Jejunum (tissue), 1 donor: Measurements from ENCODE around the genes PFN1 and C1QBP.

- PRO-cap: no peak
Observed at GRCh38 chr17:4598994-4599662, 14.8 kb downstream of the SMTNL2 start.

DNA sequence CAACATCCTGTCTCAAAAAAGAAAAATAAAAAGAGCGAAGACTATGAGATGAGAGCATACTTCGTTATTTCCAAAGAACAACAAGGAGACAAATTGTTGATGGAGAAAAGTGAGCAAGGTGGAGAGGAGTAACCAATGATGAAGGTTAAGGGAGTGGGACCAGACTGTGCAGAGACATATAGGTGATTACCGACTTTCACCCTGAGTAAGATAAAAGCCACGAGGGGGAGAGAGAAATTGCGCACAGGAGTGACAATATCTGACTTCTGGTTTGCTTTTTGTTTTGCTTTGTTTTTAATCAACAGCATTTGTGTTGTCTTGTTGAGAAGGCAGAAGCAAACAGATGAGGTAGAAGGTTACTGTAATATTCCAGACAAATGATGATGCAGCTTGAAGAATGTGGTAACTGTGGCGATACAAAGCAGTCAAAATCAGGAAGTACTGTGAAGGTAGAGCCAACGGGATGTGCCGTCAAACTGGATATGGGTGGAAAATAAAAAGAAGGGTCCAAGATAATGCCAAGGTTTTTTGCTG, 7.6 kb downstream of the PELP1 start:
- PRO-cap: no peak

DNA sequence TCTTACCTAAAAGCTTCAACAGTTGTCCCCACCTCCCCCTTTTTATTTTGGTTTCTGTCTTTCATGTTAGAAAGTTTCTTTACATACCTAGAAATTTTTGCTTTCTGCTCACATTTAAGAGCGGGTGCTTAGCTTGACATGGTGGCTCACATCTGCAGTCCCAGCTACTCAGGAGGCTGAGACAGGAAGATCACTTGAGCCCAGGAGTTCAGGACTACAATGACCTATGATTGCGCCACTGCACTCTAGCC, 3.3 kb upstream of the MED11 start:
- PRO-cap: bidirectional peak, plus-strand start outside the sequence, minus-strand start at position 140 of the sequence

DNA sequence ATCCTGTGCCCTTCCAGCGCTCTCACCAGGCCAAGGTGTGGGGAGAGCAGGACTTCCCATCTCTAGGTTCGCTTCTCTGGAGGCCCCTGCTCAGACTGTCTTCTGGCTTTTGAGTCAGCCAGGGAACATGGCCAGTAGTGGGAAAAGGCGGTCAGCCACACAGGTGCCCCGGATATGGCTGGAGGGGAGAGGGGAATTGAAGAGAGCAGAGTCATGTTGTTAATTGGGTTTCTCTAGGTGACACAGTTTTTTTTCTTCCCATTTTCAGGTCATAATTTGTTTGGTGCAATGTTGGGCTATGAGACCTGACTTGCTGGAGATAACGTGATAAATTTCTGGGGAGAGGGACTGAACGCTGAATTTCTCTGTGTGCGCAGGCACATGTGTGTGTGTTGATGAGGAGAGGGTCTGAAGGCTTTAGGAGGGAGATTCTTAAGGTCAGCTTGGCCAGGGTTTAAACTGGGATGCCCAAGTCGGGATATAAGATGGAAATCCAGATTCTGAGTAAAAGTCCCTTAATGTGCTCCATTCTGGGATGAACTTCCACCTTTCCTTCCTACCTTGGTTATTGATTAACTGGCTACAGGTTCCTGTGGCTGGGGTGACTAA, 1.7 kb downstream of the MINK1 start:
- PRO-cap: no peak

DNA sequence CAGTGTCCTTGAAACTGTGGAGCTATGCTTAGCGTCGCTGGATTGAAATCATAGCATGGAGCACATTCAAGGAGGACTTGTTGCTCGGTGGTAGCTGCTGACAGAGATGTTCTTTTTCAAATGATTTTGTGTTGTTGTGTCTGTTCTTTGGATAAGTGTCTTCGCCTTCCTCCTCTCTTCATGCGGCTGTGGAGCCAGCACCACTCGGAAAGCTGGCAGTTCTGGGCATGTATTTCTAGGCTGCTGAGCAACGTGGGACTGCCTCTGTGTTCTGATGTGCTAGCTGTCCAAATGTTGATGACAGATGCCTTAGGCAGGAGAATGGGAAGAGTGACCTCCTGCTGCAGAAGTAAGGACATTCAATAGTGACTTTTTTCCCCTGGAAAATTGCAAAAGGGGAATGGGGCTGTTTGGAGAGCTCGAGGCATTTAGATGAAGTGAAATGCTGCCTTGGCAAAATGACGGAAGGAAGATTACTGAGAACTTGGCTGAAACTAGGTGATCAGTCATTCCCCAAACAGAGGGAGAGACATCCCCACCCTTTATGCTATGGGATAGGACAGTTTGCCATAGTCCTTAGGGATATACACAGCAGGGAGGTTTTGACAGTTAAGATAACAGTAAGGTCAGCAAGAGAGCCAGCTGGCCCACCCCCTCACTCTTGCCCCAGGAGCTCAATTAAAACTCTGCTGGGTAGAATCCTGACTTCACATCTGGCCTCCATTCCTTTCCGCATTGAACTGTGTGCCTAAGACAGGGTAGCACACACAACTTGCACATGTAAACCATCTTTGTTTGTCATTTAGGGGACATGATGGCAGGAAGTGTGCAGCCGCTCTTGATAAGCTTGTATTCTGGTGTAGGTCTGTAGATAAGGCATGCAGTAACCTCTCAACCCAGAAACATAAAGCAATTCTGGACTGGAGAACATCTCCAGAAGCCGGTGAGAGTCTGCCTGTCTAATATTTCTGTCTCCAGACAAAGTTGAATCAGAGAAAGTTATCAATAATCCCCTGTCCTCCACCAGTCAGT, 4.9 kb downstream of the MINK1 start:
- PRO-cap: no peak

- PRO-cap: no peak
Observed at GRCh38 chr17:4854185-4854860, 21.2 kb downstream of the MINK1 start.

GRCh38 chr17:4942568-4943722, 2.9 kb downstream of the RNF167 start:
- PRO-cap: no peak

DNA sequence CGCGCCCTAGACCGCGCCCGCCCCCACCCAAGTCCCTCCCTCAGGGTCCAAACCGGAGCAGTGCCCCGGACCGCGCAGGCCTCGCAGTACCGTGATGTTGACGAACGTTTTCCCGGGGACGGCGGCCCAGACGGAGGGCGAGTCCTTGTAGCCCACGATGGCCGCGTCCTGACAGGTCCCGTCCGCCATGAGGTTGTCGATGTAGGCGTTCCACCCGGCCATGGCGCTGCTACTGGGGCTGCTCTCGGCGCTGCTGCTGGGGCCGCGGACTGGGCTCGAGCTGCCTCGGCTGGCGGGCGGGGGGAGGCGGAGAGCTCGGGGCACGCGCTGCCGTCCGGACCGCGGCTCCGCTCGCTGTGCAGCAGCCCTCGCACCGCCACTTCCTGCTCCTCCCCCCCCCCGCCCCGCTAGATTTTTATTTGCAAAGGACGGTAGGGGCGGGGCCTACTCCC, at the start of gene PFN1:
Gene PFN1, minus strand, starts transcription at position 358 of the 452 bp plus-strand sequence.
- PRO-cap: bidirectional peak, plus-strand start outside the sequence, minus-strand start at position 358 of the sequence

- PRO-cap: bidirectional peak, plus-strand start at chr17:4950153, minus-strand start at chr17:4949862; bidirectional peak, plus-strand start at chr17:4950489, minus-strand start at chr17:4950480
Observed at GRCh38 chr17:4949993-4950891, 677 bp upstream of the ENO3 start.

GRCh38 chr17:5110741-5111263, 876 bp downstream of the ZNF232 start:
- PRO-cap: no peak

DNA sequence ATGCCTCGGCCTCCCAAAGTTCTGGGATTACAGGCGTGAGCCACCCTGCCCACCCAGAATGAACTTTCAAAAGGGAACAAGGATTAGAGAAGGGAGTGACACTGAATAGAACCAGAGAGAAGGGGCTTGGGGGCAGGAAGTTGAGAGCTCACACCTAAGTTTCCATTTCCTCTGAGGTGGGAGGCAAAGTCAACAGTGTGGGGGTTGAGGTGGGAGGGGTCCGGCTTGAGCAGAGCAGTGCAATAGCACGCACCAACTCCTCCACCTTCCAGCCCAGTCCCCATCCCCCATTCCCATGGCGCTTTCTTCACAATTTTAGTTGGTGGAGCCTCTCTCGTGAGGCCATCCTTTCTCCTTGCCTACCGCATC, 7.2 kb downstream of the SCIMP start:
- PRO-cap: no peak

DNA sequence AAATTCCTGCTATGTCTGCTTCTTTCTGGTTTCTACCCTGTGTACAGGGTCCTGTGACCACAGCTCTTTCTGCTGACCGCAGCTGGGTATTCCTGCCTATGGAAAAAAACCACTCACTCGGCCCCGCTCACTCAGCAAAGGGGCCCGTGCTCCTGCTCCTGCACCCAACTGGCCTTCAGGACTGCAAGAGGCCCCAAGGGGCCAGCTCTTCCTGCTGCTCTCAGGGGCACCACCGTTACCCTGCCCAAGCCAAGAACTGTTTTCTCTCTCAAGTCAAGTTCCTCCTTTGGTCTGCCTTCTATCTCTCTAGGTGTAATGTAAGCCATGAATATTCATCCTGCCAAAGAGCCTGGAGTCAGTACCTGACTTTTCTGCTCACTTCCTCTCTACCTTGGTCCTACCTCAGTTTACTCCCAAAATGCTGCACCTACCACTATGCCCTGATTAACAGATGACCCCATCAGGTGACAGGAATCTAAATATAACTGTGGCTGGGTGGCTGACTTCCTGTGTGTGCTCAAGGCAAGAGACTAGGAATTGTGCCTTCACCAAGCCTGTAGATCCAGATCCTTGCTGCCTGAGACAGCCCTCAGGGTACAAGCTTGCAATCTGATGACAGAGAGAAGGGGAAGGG, 20.3 kb upstream of the SCIMP start:
- PRO-cap: no peak

- PRO-cap: no peak
Observed at GRCh38 chr17:5385513-5386073, 33.9 kb downstream of the NUP88 start.

DNA sequence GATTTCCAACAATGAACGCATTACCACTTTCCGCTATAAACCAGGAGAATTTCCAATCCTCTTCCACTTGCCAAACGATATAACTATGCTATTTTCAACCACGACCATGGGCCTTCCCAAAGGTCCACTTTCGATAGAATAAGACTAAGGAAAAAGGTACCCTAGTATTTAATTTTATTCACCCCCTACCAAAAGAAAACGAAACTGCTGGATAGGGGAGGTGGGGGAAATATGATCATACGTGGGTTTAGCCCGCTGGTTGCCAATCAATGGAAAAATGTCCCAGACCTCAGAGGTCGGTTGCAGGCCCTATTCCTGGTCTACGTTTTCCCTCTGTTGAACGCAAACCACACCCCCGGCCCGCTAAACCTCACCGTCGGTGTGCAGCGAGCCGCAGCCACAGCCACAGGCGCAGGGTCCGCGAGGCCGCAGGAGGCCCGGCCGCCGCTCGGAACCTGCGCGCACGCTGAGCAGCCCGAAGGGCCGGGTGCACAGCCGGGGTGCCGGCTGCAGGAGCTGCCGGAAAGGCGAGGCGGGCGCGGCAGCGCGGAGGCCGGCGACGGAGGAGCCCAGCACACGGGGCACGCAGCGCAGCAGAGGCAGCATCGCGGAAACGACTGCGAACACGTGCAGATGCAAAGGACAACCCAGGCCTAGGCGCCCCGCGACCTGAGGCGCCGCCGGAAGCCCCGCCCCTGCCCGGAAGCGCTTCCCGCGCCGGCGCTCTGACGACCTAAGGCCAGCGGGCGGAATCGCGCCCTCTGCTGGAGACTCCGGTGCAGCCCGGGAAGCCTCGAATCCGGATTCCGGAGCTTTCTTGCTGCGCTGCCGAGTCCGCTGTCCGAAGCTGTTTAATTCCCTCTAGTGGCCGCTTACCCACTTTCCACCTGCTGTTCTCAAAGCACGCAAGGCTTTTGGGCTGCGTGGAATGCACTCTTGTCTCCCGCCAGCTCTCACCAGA, at the start of gene C1QBP:
Gene C1QBP, minus strand, starts transcription at position 688 of the 961 bp plus-strand sequence.
- PRO-cap: bidirectional peak, plus-strand start at position 776 of the sequence, minus-strand start at position 697 of the sequence

DNA sequence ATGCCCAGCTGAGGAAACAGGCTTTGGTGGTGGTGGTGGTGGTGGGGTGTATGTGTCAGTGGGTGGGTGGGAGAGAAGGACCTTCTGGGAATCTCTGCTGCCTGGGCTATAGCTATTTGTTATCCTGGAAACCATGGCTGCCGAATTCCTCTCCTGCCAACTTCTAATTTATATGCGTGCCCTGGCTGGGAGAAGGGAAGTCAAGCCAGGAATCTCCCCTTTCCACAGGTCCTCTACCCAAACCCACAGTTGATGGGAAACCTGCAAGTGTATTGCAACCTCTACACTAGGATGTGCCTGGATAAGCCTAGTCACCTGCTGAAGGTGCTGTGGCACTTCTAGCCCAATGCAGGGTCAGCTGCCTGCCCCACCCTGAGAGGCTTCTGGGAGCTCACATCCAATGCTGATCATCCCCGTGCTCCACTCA, 4.1 kb upstream of the ENSG00000286190 start:
- PRO-cap: no peak

DNA sequence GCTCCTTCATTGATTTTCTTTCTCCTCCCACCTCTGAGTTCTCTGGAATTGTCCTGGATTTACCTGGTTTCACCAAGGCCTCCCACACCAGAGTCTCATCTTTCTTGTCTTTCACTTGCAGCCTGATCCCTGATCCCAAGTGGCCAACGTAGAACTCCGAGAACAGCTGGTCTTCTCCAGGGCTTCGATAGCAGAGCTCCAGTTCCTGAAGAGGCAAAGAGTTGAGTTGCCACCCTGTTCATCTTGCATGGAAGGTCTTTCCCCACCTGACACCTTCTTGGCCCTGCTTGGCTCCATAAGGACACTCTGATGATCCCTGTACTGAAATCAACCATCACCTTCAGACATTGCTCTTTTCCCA, 16.9 kb upstream of the ENSG00000286190 start:
- PRO-cap: no peak

DNA sequence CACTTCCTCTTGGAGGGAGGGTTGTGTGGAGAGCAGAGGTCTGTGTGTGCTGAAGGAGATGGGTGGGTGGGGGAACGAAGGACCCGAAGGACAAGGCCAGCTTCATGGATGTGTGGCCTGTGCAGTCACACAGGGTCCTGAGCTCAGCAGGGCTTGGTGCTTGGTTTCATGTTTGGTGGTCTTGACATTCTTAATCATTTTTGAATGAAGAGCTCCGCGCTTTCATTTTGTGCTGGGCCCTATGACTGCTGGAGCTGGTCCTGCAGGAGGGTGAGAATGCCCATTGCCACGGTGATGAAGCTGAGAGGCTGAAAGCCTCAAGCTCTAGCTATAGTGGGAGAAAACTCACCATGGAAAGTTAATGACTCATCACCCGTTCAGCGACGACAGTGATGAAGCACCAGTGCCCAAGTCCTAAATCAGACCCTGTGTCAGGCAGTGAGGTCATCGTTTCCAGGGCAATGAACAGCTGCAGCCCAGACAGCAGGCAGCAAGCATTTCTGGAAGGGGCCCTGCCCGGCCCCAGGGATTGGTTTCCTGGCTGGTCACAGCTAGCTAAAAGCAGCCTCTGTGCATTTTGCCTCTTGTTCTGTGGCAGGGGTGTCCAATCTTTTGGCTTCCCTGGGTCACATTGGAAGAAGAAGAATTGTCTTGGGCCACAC, 25.9 kb upstream of the ENSG00000286190 start:
- PRO-cap: no peak

GRCh38 chr17:5832632-5833460, 237.3 kb upstream of the WSCD1 start:
- PRO-cap: no peak

DNA sequence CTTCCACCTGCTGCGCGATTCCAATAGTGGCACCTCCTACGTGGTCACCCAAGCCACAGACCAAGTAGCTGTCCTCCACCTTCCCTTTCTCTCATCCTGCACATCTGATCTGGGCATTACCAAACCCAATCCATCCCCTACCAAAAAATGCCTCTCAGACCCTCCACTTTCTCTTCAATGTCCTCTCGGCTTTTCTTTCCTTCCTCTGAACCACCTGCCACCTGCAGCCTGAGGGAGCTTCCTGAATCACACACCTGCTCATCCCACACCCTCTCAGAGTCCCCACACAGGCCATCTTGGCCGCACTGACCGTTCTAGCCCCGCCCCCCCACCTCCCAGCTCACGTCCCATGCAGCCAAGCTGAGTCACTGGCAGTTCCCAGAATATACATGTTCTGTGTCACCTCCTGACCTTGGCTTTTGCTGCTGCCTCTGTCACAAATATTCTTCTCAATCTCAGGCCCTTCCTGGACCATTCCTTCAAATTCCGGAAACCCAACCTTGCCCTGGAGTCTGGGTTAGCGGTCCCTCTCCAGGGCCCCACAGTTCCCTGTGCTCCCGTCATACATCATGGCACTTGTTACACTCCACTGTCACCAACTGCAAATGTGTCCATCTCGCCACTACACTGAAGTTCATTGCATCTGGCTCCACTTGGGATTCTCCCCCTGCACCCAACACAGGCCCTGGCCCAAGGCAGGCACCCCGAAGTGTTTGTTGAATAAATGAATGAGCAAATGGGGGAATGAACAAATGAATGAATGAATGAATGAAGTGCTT, 12.7 kb downstream of the PIMREG start:
- PRO-cap: no peak

DNA sequence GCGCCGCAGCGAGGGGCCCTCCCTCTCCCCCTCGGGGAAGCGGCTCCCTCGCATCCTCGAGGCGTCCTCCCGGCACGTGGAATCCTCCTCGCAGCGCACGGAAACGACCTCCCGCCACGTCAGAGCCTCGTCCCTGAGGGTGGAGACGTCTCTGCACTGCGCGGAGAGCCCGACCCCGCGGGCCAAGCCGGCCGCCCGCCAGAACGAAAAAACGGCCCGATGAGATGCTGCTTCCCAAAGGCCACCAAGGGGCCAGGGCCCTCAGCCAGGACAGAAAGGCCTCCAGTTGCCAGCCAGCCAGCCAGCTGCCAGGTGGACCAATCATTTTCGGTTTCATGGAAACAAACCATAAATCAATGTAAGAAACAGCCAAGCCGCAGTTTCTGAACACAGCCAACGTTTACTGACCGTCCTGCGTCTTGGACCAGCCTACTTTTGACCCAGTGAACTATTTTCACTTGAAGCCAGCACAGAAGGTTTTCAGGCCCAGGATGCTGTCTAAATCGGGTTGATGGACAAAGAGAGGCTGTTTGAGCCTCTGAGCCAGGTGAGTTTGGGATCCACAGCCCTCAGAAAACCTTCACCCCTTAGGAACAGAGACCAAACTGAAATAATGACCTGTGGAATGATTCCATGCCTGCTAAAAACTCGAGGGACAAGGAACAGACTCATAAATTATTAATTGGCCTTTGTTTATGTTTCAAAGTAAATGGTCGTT, 645 bp downstream of the C17orf100 start:
- PRO-cap: unidirectional peak, minus-strand start at position 78 of the sequence; unidirectional peak, minus-strand start at position 309 of the sequence